ENCODE results near the gene DSPP.

- PRO-cap, result no peak
These were observed 26.4 kb downstream of the WDFY3 start for GRCh38 chr4:84939942-84940643.

GRCh38 chr4:85761764-85762244, 286.9 kb downstream of the ARHGAP24 start:
- PRO-cap, result no peak

- PRO-cap, result no peak
These were observed 367.6 kb downstream of the ARHGAP24 start for GRCh38 chr4:85842437-85842977.

DNA sequence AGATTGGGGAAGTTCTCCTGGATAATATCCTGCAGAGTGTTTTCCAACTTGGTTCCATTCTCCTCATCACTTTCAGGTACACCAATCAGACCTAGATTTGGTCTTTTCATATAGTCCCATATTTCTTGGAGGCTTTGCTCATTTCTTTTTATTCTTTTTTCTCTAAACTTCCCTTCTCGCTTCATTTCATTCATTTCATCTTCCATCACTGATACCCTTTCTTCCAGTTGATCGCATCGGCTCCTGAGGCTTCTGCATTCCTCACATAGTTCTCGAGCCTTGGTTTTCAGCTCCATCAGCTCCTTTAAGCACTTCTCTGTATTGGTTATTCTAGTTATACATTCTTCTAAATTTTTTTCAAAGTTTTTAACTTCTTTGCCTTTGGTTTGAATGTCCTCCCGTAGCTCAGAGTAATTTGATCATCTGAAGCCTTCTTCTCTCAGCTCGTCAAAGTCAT, 284.9 kb downstream of the MAPK10 start:
- PRO-cap, result no peak

DNA sequence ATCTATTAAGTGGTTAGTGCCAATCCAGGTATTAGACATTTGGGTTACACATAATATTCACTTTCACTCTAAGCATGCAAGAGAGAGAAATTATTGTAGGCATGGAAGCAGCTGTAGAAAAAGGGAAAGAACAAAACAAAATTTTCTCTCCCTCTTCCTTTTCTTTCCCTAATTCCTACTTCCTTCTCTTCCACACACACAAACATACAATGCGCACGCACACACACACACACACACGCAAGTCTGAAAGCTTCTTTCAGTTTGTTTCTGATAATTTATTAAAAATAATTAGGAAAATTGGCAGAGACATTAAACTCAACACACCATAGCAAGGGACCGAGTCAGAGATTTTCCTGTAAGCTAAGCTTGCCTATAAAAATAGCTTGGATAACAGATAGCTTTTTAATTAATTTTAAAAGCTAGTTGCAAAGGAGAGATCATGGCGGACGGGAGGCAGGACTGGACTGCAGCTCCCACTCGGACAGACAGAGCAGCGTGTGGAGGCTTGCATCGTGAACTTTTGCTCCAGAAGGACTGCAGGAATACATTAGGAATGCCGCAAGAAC, 92.5 kb upstream of the MAPK10 start:
- PRO-cap, result no peak

DNA sequence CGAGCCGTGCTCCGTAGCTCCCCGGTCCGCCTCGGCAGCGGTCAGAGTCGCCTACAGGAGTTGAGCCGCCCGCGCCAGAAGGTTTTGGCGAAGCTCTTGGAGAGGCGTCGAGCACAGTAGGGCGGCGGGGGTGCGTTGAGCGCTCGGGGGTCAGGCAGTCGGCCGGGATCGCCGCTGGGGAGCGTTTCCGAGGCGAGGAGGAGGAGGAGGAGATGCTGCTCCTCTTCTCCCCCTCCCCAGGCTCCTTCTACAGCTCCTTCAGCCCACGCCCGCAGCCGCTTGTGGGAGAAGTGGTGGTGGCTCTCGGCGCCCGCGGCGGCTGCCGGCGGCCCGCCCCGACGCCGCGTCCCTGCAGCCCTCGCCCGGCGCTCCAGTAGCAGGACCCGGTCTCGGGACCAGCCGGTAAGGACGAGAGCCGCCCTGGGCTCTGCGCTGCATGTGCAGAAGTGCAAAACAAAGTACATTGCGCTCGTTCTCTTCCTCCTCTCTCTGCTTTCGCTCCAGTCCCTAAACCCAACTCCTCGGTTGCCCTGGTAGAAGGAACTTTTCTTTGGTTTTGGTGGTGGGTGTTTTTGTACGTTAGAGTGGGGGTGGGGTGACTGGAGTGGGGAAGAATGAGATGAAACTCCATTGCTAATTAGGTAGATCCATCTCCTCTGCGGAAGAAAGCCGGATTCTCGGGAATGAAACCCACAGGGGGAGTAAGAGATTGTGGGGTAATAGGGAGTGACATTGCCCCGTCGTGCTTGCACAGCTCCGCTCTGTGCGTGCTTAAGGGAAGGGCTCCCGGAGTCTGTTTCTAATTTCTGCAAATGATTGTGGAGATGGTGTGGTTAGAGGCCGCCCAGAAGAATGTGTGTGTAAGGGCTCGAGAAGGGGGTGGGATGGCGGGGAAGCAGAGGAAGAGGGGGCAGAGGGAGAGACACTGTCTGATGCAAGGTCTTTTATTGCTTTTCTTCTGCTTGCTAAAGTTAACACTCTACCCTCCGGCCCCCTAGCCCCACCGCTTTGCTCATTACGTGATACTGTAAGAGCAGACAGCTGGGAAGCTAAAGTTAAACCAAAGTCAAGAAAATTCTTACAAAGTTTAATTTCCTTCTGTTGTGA, 626 bp downstream of the PTPN13 start:
- PRO-cap, result bidirectional peak, plus-strand start at position 898 of the sequence, minus-strand start at position 799 of the sequence

DNA sequence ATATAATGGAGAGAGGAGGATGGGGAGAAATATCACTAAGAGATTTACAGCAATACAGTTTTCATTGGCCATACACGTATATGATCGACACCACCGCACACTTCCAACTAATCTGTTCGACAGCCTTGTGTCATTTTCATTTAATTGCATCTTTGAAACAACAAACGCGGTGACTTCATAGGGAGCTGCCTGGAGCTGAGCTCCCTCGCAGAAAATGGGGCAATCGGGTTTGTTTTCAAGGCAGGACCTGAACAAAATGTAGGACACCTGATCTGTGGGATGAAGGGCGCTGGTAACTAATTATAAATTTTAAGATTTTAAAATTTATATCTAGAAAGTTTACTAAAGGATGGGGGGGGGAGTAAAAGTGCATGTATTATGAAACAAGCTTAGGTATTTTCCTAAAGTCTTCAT, 1.4 kb downstream of the PTPN13 start:
- PRO-cap, result unidirectional peak, minus-strand start at position 114 of the sequence

- PRO-cap, result no peak
These were observed 1.2 kb downstream of the SLC10A6 start for GRCh38 chr4:86847647-86848651.

GRCh38 chr4:86896482-86896748, 4.2 kb upstream of the C4orf36 start:
- PRO-cap, result no peak

DNA sequence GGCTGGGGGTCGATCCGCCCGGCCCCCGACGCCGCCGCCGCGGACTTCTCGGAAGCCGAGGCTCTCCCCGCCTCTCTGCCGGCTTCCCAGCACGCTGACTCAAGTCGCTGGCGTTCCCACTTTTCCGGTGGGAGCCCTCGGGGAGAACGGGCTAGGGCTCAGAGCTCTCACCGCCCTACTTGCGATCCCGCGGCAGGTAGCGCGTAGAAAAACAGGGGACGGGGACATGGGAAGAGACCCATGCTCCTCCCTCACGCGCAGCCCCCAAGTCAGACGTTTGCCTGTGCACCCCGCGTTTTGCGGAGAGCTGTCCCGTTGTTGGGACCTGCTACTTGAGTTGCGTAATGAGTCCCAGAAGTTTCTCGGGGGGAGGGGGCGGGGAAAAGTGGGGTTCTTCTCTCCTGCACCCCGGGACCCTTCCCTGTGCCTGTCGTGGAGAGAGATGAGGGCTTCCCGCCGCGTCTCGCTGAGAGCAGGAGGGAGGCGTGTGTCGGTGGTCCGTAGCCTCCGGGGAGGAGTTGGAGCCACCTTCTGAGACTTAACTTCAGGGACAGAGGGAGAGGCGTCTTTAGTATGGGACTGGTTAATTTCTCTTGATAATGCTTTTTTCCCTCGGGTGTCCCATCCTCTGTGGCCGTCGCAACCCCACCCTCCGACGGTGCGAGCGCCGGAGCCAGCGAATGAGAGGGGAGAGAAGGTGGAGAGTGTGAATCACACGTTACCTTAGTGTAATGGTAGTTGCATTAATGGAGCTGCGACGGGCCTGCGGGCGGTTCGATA, 645 bp downstream of the AFF1 start:
- PRO-cap, result bidirectional peak, plus-strand start at position 119 of the sequence, minus-strand start at position 77 of the sequence; bidirectional peak, plus-strand start at position 746 of the sequence, minus-strand start at position 682 of the sequence

DNA sequence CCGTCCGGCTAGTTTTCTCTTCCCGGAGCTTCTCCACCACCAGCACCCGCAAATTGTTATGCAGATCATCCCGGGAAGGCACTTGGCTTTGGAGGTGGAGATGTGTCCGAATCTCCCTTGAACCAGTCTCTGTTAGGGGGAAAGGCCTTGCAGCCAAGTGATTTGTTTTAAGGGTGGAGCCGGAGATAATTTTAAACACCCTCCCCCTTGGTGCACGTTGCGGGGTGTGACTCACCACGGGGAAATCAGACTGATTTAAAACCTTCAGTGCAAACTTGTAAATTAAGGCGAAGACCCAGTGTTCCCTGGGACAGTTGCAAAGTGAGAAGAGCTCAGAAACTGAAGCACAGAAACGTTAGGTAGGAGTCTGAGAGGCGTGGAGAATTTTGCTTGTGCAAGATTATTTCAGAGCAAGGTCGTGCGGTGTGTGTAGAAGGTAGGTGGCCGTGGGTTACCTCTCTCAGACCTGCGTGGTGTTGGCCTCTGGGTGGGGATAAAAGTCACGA, 1.3 kb downstream of the AFF1 start:
- PRO-cap, result bidirectional peak, plus-strand start at position 313 of the sequence, minus-strand start at position 131 of the sequence

- PRO-cap, result no peak
These were observed 59.7 kb downstream of the AFF1 start for GRCh38 chr4:86994329-86995028.

DNA sequence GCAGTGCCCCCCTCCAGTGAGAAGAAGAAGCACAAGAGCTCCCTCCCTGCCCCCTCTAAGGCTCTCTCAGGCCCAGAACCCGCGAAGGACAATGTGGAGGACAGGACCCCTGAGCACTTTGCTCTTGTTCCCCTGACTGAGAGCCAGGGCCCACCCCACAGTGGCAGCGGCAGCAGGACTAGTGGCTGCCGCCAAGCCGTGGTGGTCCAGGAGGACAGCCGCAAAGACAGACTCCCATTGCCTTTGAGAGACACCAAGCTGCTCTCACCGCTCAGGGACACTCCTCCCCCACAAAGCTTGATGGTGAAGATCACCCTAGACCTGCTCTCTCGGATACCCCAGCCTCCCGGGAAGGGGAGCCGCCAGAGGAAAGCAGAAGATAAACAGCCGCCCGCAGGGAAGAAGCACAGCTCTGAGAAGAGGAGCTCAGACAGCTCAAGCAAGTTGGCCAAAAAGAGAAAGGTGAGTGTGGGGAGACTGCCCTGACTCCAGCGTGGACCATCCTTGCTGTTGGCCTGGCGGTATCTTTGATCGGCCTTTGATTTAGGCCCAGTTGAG, 105.5 kb downstream of the KLHL8 start:
- PRO-cap, result no peak

- PRO-cap, result no peak
These were observed 1.5 kb upstream of the NUDT9 start for GRCh38 chr4:87420724-87421440.

GRCh38 chr4:87608277-87608753, at the start of gene DSPP:
TSS of gene DSPP (plus strand) at chr4:87608529.
- PRO-cap, result no peak

DNA sequence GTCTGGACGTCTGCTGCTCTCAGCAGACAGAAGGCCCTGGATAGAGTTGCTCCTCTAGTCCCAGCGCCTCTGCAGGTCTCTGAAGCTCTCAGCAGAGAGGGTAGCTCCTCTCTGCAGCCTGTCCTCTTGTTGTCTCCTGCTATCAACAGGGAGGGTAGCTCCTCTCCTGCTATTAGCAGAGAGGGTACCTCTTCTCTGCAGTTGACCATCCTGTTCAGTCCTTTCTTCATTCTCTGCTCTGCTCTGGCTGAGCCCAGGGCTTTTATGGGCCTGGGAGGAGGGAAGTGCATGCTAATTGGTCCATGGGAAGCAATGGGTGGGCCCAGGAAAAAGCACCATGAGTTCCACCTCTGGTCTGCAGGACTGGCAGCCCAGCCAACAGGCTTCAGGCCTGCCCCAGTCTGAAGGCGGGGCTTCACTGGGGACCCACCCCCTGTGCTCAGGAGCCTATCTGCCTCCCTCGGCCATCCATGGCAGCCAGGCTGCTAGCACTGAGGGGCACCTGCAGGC, 54.0 kb upstream of the IBSP start:
- PRO-cap, result no peak

GRCh38 chr4:87855521-87855969, 22.8 kb downstream of the MEPE start:
- PRO-cap, result unidirectional peak, minus-strand start at chr4:87855832

DNA sequence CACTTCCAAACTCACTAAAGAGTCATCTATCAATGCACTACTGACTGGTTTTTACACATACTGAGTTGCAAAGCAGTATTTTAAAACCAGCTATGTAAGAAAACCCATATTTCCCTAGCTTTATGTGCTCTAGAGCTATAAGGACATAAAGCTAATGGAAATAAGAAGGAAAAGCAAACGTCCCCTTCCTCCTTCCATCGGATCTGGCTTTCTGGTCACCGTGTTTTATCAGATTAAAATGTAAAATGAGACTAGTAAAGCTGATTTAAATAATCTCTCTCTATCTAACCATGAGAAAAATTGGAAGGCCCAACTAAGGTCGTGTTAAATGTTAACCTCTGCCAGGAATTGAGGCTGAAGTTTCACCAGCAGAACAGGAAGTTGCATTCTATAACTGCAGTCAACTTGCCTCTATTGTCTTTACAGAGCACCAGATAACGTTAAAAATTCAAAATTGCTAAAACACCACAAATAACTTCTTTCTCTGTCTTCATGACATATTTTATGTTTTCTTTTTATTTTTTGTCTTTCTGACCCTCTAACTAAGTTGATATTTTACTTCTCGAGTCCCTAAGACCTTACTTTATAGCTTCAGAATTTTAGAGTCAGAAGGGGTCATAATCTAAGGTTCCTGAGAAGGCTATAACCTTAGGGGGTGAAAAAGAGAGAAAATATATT, 62.9 kb upstream of the SPP1 start:
- PRO-cap, result no peak

GRCh38 chr4:88007820-88008678, 614 bp downstream of the PKD2 start:
- PRO-cap, result bidirectional peak, plus-strand start at chr4:88008354, minus-strand start at chr4:88008293; unidirectional peak, minus-strand start at chr4:88008437

DNA sequence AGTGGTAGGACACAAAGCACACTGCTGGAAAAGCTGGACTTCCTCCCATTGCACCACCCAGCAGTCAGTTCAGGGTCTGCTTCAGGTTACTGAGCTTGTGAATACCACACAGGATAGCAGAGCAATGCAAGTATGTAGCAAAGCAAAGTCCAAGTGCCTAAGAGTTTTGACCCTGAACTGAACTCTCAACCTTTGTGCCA, 51.1 kb downstream of the ABCG2 start:
- PRO-cap, result no peak